ENCODE measurements around a stretch of chr10.

- RRBS: 2% methylated on average over 11 of the region's 57 CpGs
Observed at GRCh38 chr10:5890407-5891449, 685 bp downstream of the FBH1 start.

GRCh38 chr10:5965194-5965827 is 12.0 kb downstream of the IL15RA start:
- RRBS: no CpG with 5 or more reads among the region's 13 CpGs

- RRBS: no CpG with 5 or more reads among the region's 8 CpGs
Observed at GRCh38 chr10:6068947-6069480, 6.8 kb upstream of the IL2RA start.

DNA sequence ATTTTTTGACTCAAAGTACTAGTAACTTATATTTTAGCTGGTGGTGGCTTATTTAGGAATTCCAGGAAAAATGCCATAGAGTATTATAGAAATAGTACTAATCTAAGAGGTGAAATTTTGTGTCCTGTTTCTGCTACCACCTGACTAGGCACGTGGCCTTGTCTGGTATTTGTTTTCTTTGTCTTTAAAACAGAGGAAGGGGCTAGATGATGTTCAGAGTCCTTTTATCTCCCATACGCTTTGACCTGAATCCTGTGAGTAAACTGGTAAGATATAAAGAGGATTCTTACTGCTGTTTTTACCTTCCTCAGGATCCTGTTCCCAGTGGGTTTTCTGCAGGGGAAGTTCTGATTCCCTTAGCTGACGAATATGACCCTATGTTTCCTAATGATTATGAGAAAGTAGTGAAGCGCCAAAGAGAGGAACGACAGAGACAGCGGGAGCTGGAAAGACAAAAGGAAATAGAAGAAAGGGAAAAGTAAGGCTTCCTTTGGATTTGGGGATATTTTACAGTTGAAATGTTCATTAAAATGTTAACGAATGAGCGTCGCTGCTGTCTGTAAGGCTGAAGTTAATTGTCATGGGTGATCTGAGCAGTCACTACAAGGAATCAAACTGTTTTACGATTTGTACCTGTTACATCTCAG is 15.9 kb downstream of the RBM17 start:
- RRBS: no CpG with 5 or more reads among the region's 10 CpGs

DNA sequence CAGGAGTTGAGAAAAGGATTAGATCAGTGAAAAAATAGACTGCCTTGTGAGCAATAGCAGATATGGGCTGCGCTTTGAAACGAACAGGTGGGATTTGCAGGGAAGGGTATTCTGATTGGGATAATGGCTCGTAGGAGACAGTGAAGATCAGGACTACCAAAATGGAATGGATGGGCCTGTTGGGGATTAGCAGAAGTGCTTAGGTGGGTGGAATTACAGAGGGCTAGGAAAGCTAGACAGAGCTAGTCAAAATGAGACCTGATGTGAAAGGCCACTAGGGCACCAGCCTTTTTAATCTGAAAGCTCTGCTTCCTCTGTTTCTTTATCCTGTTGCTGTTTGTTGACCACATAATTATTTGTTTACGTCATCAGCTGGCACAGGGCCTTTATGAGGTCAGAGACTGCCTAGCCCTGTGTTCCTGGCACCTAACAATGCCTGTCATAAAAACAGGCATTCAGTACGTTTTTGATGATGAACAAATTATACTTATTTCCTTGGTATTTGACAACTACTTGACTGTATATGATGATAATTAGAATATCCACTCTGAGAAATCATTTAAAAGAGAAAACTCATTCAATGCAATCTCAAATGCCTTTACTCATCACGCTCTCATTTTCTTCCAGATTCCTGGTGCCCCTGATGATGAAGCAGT is 25.9 kb downstream of the RBM17 start:
- RRBS: no CpG with 5 or more reads among the region's 6 CpGs

DNA sequence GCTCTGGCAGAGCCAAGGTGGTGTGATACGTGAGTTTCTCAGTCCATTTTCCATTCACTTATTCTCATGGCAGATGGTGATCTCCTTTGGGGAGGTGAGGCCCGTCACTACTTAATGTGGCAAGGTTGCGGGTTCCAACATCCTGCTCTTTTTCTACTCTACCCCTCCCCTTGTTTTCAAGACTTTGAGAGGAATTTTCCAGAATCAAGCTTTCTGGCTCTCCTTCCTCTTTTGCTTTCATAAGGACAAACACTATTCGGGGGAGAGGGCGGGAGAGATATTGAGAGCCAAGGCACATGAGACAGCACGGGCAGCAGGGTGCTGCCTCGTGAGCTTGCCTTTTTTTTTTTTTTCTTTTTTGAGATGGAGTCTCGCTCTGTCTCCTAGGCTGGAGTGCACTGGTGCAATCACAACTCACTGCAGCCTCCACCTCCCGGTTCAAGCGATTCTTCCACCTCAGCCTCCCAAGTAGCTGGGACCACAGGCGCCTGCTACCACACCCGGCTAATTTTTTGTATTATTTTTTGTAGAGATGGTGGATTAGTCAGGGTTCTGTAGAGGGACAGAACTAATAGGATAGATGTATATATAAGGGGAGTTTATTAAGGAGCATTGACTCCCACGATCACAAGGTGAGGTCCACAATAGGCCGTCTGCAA is 6.8 kb upstream of the PFKFB3 start:
- RRBS: no CpG with 5 or more reads among the region's 14 CpGs

DNA sequence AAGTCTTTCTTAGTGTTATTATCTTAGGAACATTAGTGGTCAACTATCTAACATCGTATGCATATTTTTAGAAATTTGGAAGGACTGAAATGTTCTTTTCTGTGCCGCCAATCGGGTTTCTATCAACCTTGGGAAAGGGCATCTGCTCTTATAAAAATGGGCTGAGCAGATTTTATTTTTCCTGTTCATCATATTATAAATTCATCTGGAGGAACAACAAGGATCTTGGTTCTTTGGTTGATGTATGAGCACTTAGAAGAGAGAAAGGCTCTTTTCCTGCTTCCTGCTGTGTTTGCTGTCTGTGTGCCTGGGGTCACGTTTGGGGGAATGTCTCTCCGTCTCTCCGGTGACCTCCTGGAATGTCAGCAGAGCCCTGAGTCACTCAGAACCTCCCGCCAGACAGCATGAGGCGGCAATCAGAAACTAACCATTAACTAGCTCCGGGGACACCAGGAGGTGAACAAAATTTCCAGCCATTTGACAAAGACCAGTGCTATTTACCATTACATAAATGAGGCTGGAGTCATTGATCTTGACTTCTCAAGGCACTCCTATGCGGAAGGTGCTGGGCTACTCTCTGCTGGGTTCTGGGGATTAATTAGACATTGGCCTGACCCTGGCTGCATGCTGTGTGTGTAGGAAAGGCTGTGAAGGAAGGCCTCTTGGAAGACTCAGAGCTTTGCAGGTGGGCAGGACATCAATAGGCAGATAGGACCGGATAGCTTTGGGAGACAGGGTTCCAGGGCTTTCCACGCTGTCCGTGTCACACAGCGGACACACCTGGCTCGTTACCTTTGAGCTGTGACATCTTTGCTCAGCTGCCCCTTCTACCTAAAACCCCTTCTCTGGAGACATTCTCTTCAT is 76.8 kb downstream of the PFKFB3 start:
- RRBS: 87% methylated on average over 3 of the region's 15 CpGs

DNA sequence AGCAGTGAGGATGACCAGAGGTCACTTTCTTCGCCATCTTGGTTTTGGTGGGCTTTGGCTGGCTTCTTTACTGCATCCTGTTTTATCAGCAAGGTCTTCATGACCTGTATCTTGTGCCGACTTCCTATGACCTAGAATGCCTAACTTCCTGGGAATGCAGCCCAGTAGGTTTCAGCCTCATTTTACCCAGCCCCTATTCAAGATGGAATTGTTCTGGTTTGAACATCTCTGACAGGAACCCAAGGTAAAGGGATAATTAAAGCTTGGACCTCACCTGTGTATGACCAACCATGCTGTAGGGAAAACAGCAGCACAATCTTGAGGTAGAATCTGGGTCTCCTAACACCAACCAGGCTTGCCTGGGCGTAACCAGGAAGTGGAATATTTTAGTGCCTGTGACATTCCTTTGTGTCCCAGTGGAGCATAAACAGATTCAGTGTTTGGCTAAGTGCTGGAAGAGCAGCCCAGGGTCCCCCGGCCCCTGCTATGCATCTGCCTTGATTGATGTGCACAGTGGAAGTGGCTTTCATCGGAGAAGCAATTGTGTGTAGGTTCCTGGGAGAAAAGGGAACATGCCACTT is 94.1 kb downstream of the PFKFB3 start:
- RRBS: no CpG with 5 or more reads among the region's 5 CpGs

DNA sequence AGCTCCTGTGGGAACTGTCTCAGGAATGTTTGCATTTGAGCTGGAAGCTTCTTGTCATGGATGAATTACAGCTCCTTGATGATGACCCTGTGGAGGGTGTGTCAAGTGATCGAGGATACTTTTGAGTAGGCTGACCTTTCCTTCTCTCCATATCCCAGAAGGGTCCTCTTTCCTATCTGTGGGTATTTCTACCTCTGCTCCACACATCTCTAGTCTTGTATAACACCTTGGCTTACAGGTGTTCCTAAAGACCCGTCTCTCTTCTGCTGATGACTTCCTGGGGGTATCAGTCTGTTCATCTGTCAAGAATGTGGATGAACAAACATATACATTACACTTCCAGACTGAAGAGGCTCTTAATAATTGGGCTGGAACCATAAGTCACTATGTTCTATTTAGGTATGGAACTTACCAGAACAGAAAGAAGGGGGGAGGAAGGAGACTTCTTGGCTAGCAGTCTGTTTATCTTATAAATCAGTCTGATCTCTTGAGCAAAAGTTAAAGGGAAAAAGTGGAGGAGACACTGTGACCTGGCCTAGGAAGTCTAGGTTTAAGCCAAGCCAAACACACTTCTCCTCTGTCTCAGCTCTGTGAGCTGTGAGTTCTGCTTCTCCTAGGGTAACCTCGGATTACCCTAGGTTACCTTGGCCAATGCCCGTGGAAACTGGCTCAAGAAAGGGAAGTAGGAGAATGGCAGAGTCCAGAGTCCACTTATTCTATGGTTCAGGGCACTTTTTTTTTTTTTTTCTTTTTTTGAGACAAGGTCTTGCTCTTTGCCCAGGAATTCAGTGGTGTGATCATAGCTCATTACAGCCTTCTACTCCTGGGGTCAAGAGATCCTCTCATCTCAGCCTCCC is 95.1 kb downstream of the PFKFB3 start:
- RRBS: no CpG with 5 or more reads among the region's 4 CpGs

GRCh38 chr10:6299126-6299795 is 96.5 kb downstream of the PFKFB3 start:
- RRBS: no CpG with 5 or more reads among the region's 14 CpGs

DNA sequence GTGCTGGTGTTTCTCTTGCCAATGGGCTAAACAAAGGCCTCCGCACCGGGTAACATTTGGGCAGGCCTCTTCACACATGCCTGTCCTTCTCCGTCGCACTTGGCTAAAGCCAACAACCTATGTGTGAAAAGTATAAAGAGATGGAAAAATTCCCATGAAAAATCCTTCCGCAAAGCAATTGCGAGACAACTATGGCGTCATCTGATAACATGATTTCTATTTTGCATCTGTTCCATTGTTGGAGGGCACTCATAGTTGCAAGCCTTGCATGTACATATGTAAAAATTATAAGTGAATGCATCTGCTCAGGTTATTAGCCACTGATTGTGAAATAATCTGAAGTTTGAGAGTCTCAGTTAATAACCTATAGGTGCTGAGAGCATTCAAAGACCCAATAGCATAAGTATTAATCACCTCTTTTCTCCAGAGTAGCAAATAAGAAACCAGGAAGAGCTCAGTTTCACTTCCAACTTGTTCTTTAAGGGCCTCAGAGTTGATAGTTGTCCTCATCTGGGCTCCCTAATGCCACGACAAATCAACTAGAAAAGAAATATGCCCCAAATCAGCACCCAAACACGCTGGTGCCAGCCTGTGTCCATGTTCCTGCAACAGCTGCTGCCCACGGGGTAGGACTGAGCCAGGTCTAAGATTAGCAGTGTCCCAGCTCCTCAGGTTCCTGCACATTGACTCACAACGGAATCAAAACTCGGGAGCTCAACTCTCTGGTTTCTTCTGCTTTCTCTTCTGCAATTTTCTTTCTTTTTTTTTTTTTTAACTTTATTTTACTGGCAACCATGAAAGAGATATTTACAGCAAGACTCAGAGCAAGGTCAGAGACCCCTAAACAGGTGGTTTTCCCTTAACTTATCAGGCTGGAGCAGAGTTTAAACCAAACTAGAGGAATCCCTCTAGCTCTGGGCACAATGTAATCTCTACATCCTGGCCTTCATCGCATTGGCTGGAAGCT is 125.8 kb downstream of the PFKFB3 start:
- RRBS: no CpG with 5 or more reads among the region's 13 CpGs

DNA sequence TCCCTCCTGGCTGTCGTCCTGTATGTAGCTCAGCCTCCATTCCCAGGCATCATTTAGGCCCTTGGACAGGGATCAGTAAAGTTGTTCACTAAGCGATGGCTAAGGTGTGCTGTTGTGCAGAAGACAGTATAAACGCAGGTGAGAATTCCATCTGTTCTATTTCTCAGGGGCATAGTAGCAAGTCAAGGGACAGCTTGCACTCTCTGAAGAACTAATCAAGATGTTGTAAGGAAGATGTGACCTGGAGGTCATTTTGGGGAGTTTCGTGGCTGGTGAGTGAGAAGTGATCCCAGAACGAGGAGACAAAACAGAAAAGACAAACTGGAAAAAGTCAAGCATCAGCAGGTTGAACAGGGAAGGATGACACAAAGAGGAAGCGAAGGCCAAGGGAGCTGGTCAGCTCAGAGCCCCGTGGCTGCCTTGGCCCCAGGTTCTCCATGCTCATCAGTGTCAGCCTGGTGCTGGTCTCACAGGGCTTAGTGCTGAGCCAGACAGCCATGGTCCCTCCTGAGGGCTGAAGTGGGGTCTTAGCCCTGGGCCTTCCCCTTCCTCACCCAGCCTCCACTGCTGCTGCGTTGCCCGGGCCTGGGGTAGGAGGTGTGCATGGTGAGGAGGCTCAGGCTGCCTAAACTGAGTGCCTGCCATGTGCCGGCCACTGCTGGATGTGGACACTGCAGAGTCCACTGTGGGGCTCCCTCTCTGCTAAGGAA is 183.5 kb downstream of the PFKFB3 start:
- RRBS: 76% methylated on average over 2 of the region's 10 CpGs

GRCh38 chr10:6576298-6576752 is 3.8 kb downstream of the PRKCQ start:
- RRBS: no CpG with 5 or more reads among the region's 4 CpGs

- RRBS: no CpG with 5 or more reads among the region's 22 CpGs
Observed at GRCh38 chr10:6578065-6579124, 1.7 kb downstream of the PRKCQ start.

GRCh38 chr10:7184702-7185069 is 226.1 kb downstream of the SFMBT2 start:
- RRBS: no CpG with 5 or more reads among the region's 6 CpGs

DNA sequence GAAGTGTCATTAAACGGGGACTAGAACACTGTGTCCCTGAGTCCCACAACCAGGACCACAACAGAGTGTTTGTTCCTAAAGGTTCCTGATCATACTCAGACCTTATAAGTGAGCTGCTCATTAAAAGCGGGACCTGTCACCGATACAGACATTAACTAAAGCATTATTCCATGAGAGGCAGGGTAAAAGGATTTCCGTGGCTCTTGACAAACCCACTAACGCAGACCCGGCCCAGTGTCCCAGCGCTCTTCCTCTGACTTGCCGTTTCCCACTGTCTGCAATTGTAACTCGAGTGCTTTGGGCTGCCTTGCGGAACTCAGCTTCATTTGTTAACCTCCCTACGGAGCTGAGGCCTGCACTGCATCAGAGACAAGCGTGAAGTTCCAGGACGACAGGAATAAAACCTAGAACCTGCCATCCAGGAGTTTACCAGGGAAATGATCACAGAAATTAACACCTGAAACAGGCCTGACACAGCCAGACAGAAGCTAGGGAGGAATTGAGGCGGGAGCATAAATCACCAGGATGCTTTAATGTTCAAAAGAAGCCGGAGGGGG is 76.3 kb downstream of the SFMBT2 start:
- RRBS: no CpG with 5 or more reads among the region's 15 CpGs

GRCh38 chr10:7349888-7350576 is 60.8 kb downstream of the SFMBT2 start:
- RRBS: 81% methylated on average over 3 of the region's 17 CpGs

- RRBS: no CpG with 5 or more reads among the region's 3 CpGs
Observed at GRCh38 chr10:7381580-7382032, 29.2 kb downstream of the SFMBT2 start.

- RRBS: no CpG with 5 or more reads among the region's 5 CpGs
Observed at GRCh38 chr10:7512370-7512747, 101.5 kb upstream of the SFMBT2 start.

DNA sequence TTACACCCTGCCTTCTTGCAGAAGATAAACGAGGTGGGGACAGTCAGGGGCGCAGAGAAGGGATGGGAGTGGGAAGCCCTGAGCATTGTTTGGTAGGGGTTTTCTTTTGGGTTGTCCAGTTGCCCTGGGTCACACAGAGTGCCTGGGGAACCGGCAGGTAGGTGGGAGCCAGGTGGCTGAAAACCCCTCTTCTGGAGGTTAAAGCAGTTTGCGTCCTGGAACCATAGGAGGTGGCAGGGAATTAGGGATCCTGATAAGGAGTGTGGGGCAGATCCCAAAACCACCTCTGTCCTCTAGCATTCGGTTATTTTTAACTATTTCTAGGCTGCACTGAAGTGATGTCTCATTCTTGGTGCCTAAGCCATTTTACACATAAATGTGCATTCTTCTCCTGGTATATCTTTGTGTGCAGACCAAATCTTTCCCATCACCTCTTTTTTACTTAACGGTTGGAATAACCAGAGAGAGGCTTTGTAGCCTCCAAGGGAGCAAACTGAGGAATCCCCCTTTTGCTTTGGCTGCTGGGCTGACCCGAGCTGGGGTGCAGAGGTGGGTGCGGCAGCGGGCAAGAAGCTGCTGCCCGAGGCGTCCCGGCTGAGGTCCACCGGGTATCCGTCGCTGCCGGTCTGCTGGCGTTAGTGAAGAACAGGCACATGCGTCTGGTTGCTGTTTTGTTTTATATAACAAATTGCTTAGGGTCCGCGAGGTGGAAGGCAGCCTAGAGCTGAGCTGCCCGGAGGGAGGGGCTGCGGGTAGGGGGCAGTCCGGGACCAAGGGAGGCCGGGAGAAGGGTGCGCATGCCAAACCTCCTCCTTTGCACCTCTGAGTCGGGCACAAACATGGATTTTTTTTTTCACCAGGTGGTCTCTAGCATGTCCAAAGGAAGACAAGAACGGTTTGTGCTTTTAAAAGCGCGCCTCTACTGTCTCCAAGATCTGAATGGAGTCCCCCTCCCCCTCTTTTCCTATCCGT is 7.1 kb upstream of the GATA3 start:
- RRBS: no CpG with 5 or more reads among the region's 30 CpGs